ENCODE data around the gene MAB21L1.

- PRO-cap, result no peak
Measured at GRCh38 chr13:33352938-33354148, 67.8 kb upstream of the STARD13 start.

DNA sequence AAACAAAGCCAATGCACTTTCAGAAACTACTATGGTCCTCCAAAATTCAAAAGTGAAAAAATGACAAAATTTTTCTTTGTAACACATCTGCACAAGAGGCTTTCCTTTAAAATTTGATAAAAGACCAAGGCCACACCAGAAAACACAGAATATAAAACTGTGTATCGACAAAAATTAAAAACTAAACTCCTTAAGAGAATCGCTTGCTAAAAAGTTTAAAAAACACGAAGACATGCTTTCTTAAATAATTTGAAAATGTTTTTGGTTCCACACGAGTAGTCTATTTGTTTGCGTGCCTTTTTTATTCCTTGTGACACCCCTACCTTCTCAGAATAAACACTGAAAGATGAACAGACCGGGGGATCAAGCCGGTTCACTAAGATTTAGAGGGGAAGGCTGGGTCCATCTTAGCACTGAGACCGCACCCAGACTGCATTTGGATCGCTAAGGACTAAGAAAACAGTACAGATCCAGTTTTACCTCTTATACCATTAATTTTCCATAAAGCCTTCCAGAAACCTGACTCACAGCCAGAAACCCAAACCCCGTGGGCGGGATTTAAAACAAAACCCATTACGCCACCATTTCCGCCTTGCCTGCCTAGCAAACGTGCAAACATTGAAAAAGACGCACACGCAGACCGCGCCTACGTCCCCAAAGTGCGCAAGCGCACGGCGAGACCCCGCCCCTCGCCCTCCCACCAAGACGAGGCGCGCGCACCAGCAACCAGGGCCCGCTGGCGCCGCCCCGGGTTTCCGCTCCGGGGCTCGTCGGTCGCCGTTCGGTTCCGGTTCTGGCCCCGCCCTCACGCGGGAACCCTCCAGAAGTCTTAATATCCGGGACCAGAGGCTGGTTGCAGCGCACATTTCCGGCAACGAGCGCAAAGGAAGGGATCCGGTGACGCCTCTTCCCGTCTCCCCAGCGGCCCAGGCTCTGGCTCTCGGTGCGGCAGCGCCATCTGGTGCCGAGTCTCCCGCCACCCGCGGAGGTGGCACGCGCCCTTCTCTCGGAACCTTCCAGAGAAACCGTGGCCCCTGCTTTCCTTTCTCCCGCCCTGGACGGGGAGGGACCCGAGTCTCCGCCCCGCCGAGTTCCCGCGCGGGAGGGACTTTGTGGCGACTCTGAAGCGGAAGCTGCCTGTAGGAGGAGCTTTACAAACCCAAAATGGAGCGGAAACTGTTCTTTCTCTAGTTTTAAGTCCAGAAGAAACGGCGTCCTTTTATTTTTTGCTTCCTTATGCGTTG, 256.7 kb upstream of the STARD13 start:
- PRO-cap, result bidirectional peak, plus-strand start at position 330 of the sequence, minus-strand start at position 334 of the sequence; bidirectional peak, plus-strand start at position 700 of the sequence, minus-strand start at position 626 of the sequence; bidirectional peak, plus-strand start at position 863 of the sequence, minus-strand start at position 807 of the sequence; bidirectional peak, plus-strand start at position 1,154 of the sequence, minus-strand start at position 1,066 of the sequence

GRCh38 chr13:33870276-33870858, 52.4 kb downstream of the RFC3 start:
- PRO-cap, result no peak

GRCh38 chr13:34153303-34153882, 335.4 kb downstream of the RFC3 start:
- PRO-cap, result bidirectional peak, plus-strand start at chr13:34153792, minus-strand start at chr13:34153695

- PRO-cap, result no peak
Measured at GRCh38 chr13:34201700-34202073, 383.7 kb downstream of the RFC3 start.

DNA sequence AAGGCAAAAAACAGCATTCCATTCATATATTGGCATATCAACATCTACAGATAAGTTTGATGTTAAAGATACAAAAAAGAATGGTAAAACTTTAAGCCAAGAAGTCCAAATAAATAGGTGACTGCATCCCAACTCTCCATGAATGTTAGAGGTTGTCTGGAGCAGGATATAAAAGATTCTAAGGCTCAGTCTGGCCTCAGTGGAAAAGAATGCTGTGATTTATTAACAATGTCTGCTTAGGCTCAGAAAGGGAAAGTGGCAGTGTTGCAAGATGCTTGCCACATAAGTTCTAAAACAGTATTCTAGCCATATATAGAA, 179.8 kb upstream of the NBEA start:
- PRO-cap, result no peak

GRCh38 chr13:35476107-35476995, at the start of gene MAB21L1:
MAB21L1 (minus strand) TSS chr13:35476689.
- PRO-cap, result no peak

DNA sequence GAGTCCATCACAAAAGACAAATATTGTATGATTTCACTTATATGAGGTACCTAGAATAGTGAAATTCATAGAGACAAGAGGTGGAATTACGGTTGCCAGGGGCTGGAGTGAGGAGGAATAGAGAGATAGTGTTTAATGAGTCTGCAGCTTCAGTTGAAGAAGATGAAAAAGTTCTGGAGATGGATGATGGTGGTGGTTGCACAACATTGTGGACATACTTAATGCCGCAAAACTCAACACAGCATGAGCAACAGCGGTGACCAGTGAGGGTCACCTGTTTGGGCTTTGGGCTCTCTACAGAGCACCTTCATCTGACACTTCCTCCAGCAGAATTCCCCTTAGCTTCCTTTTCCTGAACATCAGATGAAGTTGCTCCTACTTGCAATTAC, 163.1 kb downstream of the DCLK1 start:
- PRO-cap, result no peak

GRCh38 chr13:36130403-36131225, 568 bp downstream of the DCLK1 start:
- PRO-cap, result no peak

DNA sequence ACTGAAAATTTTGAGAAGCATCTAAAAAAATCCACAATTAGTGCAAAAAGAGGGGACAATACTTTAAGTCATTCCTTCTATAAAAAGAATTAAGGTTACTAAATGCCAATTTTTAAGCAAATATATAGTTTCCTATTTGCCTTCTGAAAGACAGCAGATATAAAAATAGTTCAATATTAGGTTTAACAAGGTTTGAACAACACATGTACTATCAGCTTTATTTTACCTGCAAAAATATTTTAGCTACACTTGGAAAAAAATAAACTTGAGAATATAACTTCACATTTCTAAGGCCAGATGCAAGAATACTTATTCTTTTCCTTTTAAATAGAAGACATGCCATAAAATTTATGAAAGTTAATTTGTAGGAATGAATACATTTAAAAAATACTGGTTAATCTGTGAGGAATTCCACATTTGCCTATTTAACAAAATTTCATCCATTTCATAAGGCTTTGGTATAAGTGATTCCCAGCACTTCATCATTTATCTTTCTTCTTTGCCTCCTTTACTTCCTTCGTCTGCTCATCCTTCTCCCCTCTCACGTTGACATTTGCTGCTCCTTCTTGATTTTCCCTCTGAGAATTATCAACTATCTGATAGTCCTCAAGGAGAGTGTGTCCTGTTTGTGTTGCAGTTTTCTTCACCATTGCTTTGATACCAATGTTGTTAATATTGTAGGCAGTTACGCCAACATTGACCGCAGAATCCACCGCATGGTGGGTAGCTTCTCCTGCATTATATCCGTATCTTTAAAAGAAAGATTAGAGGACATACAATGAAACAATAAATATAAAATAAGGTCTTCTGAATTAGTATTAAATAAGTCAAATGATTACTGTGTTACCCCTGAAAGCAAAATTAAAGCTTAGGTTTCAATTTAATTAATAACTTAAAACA, 6.5 kb upstream of the CCDC169 start:
- PRO-cap, result no peak

DNA sequence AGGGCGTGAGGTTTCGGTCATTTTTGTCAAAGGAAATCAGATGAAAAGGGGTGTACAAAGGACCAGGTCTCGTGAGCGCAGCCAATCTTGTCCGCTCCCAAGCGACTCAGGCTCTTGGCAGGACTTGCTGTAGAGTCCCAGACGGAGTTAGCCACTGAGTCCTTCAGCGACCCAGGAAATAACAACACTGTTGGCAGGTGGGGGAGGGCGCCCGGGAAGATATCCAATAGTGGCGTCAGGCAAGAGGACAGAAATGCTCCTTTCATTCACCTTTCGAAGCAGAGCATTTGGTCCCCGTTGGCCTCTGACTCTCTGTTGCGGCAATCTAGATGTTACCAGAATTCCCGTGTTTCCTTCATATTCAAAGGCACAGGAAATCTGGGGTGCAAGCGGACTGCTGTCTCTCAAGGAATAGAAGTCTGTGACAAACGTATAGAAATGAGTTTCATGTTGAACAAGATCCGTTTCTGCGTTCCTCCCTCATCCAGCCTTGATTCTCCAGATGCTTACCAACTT, 1.7 kb upstream of the CCNA1 start:
- PRO-cap, result no peak

GRCh38 chr13:37118057-37118513, 12.6 kb upstream of the CSNK1A1L start:
- PRO-cap, result no peak

- PRO-cap, result no peak
Measured at GRCh38 chr13:37886923-37887345, 17.4 kb upstream of the TRPC4 start.

GRCh38 chr13:38348728-38349255, 859 bp upstream of the UFM1 start:
- PRO-cap, result no peak

GRCh38 chr13:38932605-38932804, 58.1 kb downstream of the STOML3 start:
- PRO-cap, result no peak

- PRO-cap, result no peak
Measured at GRCh38 chr13:39401105-39401684, 201.8 kb downstream of the LHFPL6 start.

- PRO-cap, result no peak
Measured at GRCh38 chr13:39776471-39777023, 121.1 kb downstream of the COG6 start.

DNA sequence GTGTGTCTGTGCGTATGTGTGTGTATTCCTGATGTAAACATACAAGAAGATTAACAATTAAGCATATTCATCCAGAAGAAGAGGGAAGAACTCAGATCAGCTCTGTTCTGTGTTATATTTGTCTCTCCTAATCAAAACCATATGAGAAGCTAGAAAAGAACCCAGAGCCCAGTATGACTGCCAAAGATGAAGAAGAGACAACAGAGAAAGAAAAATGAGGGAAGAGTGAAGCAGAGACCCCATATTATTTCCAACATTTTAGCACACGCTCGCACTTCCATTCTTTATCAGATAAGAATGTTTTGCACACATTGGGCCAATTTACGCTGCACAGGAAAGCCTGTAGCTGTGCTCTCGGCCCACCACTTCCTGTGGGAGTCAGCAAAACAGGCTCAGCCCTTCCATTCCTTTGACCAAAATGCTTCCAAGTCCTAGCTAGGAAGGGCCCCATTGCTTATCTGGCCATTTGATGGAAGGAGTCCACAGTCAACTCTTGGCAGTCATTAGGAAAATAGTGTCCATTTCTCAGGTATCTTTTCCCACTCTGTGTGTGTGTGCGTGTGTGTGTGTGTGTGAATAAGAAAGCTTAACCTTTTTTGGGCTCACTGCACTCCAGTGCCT, 237.3 kb downstream of the COG6 start:
- PRO-cap, result no peak

- PRO-cap, result no peak
Measured at GRCh38 chr13:39893717-39894121, 238.3 kb downstream of the COG6 start.

- PRO-cap, result no peak
Measured at GRCh38 chr13:39894464-39895138, 239.1 kb downstream of the COG6 start.